B cell (primary cell): ENCODE measurements around the genes MEOX1, G6PC3 and SLC4A1.

DNA sequence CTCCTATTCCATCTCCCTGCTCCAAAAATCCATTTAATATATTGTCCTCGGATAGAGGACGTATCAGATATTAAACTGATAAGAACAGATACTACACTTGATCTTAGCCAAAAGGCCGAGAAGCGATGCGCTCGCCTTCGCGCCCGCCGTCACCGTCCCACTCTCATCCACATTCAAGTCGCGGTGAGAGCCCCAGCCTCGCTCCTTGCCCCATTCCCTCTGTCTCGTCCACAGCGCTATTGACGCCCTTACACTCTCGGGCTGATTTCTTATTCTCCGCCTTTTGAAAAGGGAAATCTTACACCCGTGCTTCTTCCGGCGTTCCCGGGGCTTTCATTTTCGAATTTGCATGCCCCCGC, 43.0 kb upstream of the CCDC200 start:
- PRO-cap = unidirectional peak, minus-strand start at position 285 of the sequence
- CAGE, long polyA plus RNA = no peak

- PRO-cap = no peak
- CAGE, long polyA plus RNA = no peak
Observed at GRCh38 chr17:43406943-43407650, 8.3 kb downstream of the ARL4D start.

GRCh38 chr17:43480015-43480532, 3.7 kb upstream of the DHX8 start:
- PRO-cap = no peak
- CAGE, long polyA plus RNA = no peak

DNA sequence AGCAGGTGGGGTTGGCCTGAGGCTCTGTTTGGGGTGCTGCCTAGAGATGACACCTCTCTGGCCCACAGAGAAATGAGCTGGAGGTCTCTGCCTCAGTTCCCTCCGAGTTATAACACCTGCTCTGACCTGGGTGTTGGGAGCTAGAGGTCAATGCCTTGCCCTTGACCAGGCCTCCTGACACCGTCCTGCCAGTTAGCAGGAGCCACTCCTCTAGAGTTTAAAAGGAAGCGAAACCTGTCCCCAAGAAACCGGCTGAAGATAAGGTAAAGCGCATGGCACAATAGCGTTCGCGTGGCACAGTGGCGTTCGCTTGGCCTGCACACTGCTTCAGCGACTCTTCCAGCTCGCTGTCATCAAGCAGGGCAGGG, 28.1 kb upstream of the ETV4 start:
- PRO-cap = no peak
- CAGE, long polyA plus RNA = no peak

DNA sequence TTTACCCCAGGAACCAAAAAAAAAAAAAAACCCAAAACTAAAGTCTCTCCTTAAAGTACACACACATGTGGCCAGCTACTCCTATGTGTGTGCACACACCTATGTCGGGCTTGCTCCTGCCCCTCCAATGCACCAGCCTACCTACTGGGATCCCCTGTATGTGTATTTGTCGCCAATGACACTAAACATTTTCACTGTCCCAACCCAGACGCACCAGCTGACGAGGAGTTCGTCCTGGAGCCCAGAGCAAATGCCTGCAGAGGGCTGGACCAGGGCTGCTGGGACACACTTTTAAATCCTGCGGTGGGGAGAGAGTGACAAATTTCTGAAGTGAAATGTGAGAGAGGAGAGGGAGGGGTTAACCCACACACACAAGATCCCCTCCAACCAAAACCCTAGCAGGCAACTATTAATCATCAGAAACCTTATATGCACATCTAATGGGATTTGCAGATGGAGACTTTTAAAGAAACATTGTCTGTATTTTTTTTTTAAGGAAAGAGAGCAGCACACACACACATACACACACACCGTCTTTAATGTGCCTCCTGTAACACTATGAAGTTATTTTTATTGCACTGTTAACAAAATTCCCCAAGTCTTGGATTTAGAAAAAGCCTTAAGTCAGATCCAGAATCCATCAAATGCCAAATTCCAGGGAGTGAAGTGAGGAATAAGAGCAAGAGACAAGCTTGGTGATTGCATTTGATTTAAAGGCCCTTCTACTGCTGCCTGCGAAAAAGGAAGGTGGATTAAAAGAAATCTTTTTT, at the start of gene MEOX1:
Gene MEOX1, minus strand, starts transcription at position 266 of the 770 bp plus-strand sequence.
- PRO-cap = no peak
- CAGE, long polyA plus RNA = no peak

- PRO-cap = no peak
- CAGE, long polyA plus RNA = no peak
Observed at GRCh38 chr17:43713517-43714177, 44.9 kb downstream of the SOST start.

DNA sequence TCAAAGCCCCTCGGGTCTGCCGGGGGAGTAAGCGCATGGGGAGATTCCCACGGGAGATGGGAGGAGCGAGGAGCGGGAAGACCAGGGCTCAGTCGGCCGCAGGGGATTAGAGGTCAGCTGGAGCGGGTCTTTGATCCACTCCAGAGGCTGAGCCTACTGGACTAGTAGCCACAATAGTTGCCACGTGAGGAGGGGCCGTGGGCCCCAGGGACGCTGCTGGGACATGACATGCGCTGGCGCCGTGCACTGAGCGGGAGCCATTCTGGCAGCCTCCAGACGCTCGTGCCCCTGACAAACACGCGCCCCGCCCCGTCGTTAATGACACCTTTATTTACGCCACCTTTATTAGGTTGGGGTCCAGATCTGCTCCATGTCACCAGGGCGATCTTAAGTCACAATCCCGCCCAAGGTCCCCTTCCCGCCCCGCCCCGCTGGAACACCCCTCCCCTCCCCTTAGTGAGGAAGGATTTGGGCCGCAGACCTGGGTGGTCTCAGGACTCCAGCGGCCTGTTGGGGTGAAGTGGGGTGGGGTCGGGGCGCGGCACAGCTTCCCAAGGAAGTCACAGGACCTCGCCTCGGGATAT, 15.1 kb downstream of the PPY start:
- PRO-cap = no peak
- CAGE, long polyA plus RNA = no peak

DNA sequence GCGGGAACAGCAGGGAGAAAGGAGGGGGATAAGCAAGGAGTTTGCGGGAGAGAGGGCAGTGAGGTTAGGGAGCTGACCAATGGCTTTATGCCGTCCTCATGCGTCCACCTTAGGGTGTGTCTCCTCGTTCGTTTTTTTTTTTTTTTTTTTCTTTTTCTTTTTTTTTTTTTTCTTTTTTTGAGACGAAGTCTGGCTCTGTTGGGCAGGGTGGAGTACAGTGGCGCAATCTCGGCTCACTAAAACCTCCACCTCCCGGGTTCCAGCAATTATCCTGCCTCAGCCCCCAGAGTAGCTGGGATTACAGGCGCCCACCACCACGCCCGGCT, 4.8 kb downstream of the PPY start:
- PRO-cap = no peak
- CAGE, long polyA plus RNA = no peak

- PRO-cap = no peak
- CAGE, long polyA plus RNA = no peak
Observed at GRCh38 chr17:44052959-44053513, 13.4 kb downstream of the LSM12 start.

- PRO-cap = bidirectional peak, plus-strand start at chr17:44070735, minus-strand start at chr17:44070638; unidirectional peak, minus-strand start at chr17:44071178
- CAGE, long polyA plus RNA = no peak
Observed at GRCh38 chr17:44070455-44071568, at the start of gene G6PC3. G6PC3 (plus strand) TSS chr17:44070735.

DNA sequence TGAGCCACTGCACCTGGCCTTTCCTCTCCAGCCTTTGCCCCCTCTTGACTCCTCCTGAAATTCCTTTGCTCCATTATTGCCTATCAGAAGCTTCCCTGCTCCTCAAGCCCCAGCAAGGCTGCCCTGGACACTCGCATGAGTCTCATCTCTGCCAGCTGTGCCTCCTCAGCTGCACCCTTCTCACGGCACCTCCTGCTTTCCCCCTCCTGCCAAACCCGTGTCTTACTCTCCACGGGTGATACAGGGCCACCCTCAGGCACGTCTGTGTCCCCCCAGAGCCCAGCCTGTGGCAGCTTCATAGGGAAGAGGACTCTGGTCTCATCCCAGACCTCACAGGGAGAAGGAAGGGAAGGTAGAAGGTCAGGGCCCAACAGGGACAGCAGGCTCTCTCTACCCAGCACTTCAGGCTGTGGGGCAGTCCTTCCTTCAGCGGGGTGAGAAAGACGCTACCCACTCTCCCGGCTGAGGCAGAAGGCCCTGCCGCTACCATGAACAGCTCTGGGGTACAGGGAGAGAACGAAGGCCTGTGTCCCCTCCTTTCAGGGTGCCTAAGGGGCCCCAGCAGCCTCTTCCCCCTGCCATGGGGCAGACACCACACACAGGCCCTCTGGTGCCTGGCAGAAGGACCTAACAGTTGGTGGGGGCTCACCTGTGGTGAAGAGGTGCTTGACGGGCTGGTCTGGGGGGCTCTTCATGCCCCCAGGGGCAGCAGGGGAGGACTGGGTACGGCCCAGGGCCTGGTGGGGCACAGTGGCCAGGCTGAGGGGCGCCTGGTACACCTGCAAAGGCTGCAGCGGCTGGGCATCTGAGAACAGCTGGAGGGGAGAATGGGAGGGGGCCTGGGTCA, 15.6 kb downstream of the G6PC3 start:
- PRO-cap = no peak
- CAGE, long polyA plus RNA = no peak

GRCh38 chr17:44092222-44092564, 21.7 kb downstream of the G6PC3 start:
- PRO-cap = no peak
- CAGE, long polyA plus RNA = no peak

- PRO-cap = no peak
- CAGE, long polyA plus RNA = no peak
Observed at GRCh38 chr17:44120839-44121970, 2.2 kb downstream of the HDAC5 start.

GRCh38 chr17:44206022-44207073, 6.7 kb upstream of the ATXN7L3 start:
- PRO-cap = no peak
- CAGE, long polyA plus RNA = no peak

DNA sequence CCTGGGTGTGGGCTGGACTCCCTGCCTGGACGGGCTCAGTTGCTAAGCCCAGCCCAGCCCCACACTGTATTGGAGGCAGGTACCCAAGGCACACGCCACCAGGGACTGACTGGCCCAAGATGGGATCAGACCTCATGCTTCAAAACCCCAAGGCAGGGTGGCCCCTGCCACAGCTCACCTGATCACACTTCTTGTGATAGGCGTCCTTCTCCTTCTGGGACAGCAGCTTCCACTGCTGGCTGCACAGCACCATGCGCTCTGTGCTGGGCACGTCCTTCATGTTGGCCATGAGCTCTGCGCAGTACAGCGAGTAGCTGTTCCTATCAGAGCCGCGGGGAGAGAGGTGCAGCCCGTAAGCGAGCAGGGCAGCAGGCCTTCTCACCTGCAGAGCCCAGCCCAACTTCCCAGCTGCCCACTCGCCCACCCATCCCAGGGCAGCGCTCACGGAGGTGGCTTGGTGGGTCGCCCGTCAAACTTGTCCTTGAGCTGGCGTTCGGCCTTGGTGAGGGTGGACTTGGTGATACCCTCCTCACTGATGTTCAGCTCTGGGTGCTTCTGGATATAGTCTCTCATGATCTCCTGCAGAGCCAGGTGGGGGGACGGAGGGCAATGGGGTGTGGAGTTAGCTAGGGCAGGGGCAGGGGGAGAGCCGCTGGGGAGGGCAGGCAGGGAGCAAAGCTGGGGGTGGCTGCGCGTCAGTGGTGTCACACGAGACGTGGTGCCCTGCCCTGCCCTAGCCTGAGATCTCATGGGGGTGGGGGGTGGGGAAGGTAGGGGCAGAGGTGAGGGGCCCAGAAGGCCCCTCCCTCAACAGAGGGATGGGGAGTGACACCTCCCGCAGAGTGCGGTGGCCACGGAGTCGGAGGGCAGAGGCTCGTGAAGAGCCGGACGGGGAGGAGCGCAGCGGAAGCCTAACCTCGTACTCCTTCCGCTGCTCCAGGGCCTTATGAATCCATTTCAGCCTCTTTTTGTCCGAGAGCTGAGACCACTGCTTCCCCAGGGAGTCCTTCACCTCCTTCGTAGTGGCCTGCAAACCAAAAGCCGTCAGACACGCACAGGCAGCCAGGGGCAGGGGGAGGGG, 7.7 kb downstream of the UBTF start:
- PRO-cap = no peak
- CAGE, long polyA plus RNA = no peak

DNA sequence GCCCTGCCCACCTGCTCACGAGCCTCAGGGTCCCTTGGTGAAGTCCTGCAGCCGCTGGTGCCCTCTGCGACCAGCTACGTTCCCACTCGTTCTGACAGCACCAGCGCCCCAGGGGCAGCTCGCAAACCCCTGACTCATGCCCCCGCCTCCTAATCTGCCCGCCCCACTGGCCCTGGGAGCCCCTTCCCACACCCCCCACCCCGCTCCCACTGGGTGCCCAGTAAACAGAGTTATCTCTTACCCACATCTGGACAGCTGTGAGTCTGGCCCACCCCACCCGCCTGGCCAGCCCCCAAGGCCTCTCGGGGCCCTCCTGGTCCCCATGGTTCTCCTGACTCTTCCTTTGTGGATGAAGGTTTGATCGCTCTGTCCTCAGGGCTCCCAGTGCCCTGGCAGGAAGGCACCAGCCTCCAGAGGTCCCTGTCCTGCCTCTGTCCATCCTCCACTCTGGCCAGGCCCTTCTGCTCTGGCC, at the start of gene SLC4A1:
Gene SLC4A1, minus strand, starts transcription at position 93 of the 472 bp plus-strand sequence.
- PRO-cap = no peak
- CAGE, long polyA plus RNA = no peak

- PRO-cap = no peak
- CAGE, long polyA plus RNA = no peak
Observed at GRCh38 chr17:44348598-44349168, 3.6 kb downstream of the GRN start.

GRCh38 chr17:44399348-44399895, 10.0 kb upstream of the ITGA2B start:
- PRO-cap = no peak
- CAGE, long polyA plus RNA = no peak

- PRO-cap = no peak
- CAGE, long polyA plus RNA = start-site peak on the minus strand at chr17:44454087-44454126, 6 and 5 reads in 2 replicates
Observed at GRCh38 chr17:44453364-44454245, 49.6 kb downstream of the GPATCH8 start.

GRCh38 chr17:44511224-44511702, 8.1 kb upstream of the GPATCH8 start:
- PRO-cap = no peak
- CAGE, long polyA plus RNA = no peak